ENCODE measurements around a stretch of chr7.

GRCh38 chr7:106198918-106199563 is 85.7 kb downstream of the NAMPT start:
- PRO-cap, result no peak

DNA sequence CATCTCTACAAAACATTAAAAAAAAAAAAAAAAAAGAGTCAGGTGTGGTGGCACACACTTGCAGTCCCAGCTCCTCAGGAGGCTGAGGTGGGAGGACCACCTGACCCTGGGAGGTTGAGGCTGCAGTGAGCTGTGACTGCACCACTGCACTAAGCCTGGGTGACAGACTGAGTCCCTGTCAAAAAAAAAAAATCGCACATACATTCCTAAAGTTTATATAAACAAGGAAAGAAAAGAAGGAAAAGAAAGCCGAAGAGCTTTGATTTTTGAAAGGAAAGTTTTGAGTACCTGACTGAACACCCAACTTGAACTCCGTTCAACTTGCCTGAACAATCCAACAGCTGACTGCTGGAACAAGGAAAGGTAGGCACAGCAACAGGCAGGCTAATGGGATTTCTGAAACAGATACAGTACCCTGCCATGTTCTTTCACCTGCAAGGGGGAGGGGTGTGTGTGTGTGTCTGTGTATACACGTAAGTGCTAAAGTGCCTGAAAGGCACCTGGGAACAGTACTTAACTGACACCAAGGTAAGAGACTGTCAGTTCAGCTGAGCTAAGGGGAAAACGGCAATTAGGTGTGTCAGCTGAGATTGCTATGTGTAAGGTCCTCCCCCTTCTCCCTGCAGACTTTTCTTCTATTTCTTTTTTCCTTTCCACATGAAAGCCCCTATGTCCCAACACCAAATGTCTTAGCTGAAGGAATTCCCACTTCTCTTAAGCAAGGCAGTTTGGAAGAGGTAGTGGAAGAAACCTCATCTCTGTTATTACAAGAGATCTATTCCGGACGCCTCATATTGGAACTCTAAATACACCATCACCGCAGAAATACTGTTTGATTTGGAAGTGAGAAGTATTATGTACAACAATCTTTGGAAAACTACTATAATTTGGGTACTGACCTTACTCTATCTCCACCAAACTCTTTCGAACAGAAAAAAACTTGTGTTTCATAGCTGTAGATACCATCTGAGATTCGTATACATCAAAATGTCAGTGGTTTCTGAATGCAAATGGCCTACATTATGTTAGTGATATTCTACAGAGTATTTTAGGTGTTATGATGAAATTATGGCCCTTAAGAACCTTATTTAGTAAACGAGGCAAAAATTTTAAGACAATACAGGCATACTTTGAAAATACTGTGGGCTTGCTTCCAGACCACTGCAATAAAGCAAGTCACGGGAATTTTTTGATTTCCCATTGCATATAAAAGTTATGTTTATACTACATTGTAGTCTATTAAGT is 26.9 kb downstream of the NAMPT start:
- PRO-cap, result no peak

DNA sequence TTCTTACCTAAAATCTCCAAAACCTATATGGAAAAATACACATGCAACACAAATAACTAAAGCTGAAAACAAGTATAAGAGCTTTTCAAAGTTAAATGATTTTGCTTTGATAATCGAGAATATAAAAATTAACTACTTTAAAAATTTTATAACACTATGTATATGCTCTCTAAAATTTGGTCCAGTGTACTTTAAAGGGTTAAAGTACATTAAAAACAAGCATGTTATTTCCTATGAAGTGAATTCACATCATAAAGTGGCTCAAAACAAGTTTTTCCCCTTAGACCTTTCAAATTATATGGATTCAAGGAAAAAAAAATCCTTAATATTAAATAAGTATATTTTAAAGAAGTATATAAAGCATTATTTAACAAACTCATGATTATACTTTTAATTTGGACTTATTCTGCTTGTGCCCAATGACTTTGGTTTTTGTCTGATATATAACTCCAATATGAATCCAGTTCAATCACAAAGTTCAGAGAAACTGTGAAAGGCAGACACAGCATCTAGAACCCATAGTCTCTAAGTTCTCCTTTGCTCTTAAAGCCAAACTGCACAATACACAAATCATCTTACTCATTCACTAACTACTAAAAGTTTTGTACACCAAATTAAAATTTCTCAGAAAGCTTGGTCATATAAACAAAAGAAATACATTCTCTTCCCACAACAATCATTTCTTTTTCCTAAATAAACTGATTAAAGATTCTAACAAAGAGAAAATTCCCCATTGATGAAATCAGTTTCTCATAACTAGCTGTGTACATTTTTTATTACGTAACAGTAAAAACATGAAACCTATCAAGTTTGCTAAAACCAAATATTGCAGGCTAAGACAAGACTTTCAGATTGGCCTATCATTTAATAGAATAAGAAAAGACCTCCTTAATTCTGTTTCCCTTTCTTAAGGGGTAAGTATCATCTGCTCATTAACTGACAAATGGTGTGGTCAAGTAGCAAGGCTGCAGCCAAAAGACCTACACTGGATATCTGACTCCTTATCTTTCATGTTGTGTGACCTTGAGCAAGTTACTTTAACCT is 22.8 kb downstream of the NAMPT start:
- PRO-cap, result no peak

DNA sequence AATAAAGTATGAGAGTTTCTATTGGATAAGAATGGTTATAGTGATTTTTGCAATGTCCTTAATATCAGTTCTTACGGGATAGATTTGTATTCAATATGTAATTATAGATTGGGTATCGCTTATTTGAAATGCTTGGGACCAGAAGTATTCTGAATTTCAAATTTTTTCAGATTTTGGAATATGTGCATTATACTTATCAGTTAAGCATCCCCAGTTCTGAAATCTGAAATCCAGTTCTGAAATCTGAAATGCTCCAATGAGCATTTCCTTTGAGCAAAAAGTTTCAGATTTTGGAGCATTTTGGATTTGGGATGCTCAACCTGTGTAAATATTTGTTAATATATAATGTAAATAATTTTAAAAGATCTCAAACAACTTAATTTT is 20.5 kb downstream of the NAMPT start:
- PRO-cap, result no peak

DNA sequence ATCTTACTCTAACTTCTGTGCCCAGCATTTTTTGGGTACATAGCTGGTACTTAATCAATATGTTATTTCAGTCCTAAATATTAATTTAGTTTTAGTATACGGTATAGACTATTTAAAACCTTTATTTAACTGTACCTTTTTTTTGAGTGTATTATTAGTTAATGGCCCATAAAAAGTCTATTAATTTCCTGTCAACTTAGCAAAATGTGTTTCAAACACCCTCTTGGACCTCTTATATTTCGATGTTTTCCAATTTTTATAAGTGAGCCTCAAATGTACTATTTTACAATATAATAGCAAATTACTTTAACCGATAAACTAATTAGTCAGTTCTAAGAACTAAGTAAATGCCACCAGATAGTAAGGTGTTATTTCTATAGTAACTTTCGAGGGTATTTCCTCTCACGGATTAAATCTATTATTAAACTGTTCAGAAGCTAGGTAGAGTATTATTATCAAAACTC is 13.3 kb downstream of the NAMPT start:
- PRO-cap, result no peak

DNA sequence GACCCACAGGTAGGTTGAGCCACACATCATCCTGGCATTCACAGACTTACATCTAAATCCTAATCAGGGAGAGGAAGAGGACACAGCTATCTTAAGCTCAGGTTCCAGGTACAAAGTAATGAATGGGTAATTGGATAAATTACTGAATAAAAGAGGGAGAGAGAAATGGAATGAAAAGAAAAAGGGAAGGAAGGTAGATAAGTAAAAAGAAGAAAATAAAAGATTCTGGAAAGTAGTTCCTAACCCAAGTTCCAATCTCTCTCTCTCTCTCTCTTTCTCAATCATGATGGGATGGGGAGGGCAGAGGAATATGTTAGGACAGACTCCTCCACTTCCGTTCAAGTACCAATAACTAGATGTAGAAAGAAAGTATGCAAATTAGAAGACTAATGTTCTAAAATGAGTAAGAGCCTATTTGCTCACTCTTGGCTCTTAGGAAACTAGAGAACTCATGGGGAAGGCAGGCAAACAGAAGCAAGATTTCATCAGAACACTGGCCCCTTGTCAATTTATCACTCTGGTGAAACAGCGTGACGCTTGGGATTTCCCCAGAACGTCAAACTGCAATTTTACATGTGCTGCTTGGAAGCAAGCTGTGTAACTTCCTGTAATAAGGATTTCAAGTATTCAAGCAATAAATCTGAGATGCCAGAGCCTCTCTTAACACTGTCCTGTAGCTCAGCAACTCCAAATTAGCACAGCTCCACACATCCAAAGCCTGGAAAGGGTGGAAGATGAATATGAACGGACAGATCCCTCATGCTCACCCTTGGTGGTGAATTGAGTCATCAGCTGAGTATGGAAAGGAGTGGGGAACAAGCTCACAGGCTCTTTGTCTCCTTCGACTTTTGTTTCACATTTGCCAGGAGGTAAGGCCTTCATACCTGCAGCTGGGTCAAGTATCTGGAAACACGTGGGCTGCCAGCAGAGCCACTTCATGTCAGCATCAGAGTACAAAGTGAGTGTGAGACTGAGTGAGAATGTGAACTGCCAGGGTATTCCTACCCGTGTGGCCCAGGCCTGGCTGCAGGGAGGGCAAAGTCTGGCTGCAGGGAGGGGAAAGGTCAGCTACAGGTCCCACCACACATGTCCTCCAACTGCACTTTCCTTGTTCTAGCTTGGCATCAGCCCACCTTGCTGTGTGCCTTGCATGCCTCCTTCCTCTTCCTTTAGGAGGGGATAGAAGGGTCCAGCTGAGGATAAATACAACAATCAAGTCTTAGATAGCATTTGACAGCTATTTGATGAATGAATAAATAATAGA is 140.3 kb upstream of the NAMPT start:
- PRO-cap, result no peak

DNA sequence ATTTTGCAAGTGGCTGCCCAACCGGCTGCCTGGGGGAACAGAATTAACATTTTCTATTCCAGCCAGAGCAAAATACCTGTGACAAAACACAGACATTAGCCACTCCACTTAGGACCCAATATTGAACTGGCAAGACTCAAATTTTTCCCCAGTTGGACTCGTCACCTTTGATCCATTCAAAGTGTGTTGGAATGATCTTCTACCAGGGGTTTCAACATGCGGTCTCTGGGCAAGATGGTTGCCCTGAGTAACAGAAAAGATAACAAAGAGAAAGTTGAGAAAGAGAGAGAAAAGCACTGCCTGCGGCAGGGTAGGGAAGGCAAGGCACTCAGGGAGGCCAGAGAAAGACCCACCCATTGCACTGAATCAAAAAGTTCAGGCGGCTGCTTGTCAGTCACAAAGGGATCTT is 174.9 kb upstream of the NAMPT start:
- PRO-cap, result no peak

GRCh38 chr7:106485869-106486956 is 174.7 kb downstream of the CCDC71L start:
- PRO-cap, result no peak

DNA sequence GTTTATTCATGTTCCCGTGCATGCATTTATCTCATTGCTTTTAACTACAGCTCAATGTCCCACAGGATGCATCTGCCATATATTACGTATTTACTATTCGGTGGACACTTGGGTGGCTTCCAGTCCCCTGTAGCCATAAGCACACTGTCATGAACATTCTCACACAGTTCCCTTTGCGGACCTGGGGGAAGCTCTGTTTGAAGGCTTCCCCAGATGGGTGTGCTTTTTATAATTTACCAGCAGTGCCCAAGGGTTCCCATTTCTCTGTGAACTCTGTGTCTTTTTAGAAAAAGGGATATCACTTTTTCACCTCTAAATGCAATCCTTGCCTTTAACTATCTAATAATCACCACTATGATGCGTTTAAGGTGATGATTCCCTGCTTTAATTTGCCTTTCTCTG is 122.2 kb downstream of the CCDC71L start:
- PRO-cap, result no peak

DNA sequence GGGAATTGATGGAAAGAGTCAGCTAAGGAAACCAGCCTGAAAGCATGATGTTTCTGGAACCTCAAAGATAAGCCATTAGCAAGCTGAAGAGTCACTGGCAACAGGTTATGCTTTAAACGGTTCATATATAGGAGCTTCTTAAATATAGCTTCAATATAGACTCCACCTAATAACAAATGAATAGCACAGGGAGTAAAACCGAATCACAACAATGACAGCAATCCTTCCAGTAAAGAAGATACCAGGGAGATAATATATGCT is 20.4 kb downstream of the CCDC71L start:
- PRO-cap, result no peak

GRCh38 chr7:106661365-106661607 is 328 bp upstream of the CCDC71L start:
- PRO-cap, result no peak

GRCh38 chr7:106774461-106774862 is 90.6 kb upstream of the PIK3CG start:
- PRO-cap, result no peak

DNA sequence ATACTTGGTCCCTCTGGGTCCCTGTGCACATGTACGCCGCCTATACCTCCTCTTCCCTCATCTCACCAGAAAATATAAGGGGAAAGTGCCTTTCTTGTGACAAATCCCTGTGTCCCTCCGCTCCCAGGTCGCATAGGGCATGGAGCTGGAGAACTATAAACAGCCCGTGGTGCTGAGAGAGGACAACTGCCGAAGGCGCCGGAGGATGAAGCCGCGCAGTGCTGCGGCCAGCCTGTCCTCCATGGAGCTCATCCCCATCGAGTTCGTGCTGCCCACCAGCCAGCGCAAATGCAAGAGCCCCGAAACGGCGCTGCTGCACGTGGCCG is 2.3 kb downstream of the PIK3CG start:
- PRO-cap, result no peak

DNA sequence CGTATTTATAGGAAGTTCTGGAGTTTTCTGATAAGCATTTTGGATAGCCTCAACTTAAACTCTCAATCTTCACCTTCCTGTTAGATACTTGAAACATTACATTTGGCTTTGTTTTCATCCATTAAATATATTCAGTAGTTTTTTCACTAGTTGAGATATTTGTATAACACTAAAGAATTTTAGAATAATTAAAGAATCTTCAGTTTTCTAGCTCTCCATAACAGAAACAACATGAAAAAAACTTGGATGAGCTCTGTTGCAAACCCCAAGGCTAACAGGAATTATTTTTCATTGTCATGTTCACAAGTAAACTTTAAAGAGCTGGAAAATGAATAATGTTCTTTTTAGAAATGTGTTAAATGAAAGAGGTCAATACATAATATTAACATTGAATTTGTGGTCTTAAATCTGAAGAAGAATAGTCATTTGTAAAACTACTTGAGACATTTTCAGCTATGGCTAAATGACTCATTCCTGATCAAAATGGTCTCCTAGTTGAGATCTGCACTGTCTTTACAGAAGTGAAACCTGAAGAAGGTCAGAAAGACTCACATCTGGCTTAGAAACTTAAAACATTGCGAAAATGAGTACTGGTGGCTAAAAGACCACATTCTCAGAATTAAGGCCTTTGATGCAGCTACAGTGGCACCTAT is 5.8 kb downstream of the PIK3CG start:
- PRO-cap, result no peak

DNA sequence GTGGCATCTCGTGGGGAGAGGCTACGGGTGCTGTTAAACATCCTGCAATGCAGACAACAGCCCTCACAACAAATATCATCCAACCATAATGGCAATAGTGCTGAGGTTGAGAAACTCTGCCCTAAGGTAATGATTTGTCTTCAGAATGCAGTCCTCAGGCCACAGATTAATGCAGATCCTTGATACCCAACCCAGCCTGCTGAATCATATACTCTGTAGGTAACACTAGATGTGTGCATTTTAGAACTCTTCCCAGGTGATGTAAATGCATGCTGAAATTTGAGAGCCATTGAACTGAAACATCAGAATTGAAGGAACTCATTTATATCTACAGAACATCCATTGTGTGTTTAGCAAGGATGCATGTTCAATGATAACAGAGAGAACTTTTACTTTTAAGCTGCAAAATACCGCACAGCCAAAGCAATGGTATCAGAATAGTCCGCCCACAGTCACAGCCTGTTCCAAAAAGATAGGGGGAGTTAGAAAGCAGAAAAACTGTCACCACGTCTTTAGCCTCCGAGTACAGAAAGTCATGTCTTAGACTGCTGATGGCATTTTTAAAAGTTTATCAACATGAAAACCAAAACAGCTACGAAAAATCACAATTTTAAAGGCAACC is 66.1 kb upstream of the PRKAR2B start:
- PRO-cap, result no peak

DNA sequence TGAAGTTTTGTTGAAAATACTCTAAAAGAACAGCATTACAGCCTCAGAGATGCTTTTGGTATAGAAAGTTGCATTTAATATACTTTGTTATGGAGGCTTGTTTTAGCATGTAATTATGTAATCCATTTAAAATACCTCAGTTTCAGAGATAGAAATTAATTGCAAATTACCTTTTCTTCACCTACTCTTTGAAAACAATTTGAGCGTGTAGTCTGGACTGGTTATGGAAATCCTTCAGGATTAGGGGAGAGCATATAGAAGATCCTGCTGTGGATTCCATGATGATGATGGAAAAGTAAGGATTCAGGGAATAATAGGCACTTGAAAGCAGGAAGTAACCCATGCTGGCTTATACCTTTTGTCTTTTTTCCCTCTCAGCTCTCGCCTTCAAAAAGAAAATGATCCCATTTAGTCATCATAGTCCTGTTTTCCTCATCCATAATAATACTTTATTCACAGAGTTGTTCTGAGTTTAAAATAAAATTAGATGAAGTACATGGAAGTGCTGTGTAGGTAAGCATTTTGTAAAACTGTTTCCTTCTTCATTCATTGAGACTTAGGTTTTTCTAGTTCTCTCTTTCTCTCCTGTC is 4.4 kb downstream of the HBP1 start:
- PRO-cap, result no peak

- PRO-cap, result no peak
These were observed 443 bp downstream of the COG5 start for GRCh38 chr7:107563137-107563816.

DNA sequence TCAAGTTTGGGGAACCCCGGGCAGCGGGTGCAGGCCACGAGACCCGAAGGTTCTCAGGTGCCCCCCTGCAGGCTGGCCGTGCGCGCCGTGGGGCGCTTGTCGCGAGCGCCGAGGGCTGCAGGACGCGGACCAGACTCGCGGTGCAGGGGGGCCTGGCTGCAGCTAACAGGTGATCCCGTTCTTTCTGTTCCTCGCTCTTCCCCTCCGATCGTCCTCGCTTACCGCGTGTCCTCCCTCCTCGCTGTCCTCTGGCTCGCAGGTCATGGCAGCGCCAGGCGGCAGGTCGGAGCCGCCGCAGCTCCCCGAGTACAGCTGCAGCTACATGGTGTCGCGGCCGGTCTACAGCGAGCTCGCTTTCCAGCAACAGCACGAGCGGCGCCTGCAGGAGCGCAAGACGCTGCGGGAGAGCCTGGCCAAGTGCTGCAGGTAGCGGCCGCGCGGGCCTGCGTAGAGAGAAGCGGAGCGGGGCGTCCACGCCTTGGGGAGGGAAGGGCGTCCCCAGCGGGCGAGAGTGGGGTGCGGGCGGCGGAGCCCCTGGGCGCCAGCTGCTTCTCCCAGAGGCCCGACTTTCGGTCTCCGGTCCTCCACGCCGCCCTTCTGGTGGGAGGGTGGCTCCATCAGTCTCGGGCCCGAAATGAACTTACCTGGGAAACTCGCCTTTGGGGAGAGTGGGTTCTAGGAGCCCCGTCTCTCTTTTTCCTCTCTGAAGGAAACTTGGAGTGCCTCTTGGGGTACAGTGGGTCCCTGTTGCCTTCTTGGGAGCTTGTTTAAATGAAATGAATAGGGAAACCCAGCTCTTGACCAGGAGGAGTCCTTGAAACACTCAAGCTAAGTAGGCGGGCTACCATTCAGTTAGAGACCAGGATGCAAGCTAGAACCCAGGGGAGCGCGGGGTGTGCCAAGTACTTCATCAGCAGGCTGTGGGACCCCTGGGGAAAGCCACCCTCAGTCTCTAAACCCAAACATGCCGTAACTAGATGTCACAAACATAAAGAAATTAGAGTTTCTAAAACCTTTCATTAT is 1.1 kb downstream of the SLC26A4 start:
- PRO-cap, result no peak

GRCh38 chr7:107760908-107761496 is 17.1 kb downstream of the CBLL1 start:
- PRO-cap, result no peak

- PRO-cap, result no peak
These were observed 34.0 kb upstream of the DLD start for GRCh38 chr7:107856817-107857537.